Uterus (tissue), 7 donors: ENCODE results near the genes MAN2A2 and PRC1.

GRCh38 chr15:90530749-90531031 is 967 bp downstream of the CRTC3 start:
- PRO-cap, 4 experiments: peak in 4 of 4 experiments; most common minus-strand start chr15:90530871 (in 4)
- RAMPAGE, long total RNA, 2 experiments: no peak in any of the 2 experiments
- RRBS: 2% methylated on average over 10 of the region's 12 CpGs

DNA sequence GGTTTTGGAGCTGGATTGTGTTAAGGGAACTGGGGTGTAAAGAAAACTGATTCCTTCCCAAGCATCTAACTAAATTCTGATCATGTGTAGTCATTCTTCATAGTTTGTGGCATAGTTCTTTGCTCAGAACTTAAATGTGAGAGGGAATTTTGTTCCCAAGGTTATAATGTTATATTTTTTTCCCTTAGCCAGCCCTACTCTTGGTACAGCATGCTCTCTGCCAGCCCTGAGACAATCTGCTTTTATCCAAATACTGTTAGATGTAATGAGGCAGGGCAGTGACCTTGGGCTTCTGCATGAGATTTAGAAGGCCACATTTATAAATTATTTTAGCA is 23.0 kb downstream of the CRTC3 start:
- PRO-cap, 4 experiments: no peak in any of the 4 experiments
- RAMPAGE, long total RNA, 2 experiments: no peak in any of the 2 experiments

DNA sequence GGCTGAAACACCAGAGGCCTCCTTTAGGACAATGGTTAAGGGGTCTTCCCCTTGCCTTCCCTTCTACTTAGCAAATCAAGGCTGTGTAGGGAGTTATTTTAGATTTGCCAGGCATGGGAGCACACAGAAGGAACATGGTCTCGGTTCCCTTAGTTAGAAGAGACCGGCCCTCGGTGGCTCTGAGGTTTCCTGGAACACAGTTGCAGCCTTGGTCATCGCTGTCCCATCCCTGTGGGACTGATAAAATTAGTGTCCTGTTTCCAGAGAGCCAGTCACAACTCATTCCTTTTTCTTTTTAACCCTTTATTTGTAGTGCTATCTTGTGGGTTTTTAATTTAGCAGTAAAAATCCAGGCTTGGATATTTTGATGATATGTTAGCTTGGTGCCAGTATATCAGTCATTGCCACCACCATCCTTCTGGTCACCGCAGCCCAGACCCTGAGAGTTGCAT is 81.5 kb downstream of the CRTC3 start:
- PRO-cap, 4 experiments: peak in 2 of 4 experiments; most common minus-strand start position 239 of the sequence (in 2)
- RAMPAGE, long total RNA, 2 experiments: no peak in any of the 2 experiments
- RRBS: no CpG with 5 or more reads among the region's 5 CpGs

DNA sequence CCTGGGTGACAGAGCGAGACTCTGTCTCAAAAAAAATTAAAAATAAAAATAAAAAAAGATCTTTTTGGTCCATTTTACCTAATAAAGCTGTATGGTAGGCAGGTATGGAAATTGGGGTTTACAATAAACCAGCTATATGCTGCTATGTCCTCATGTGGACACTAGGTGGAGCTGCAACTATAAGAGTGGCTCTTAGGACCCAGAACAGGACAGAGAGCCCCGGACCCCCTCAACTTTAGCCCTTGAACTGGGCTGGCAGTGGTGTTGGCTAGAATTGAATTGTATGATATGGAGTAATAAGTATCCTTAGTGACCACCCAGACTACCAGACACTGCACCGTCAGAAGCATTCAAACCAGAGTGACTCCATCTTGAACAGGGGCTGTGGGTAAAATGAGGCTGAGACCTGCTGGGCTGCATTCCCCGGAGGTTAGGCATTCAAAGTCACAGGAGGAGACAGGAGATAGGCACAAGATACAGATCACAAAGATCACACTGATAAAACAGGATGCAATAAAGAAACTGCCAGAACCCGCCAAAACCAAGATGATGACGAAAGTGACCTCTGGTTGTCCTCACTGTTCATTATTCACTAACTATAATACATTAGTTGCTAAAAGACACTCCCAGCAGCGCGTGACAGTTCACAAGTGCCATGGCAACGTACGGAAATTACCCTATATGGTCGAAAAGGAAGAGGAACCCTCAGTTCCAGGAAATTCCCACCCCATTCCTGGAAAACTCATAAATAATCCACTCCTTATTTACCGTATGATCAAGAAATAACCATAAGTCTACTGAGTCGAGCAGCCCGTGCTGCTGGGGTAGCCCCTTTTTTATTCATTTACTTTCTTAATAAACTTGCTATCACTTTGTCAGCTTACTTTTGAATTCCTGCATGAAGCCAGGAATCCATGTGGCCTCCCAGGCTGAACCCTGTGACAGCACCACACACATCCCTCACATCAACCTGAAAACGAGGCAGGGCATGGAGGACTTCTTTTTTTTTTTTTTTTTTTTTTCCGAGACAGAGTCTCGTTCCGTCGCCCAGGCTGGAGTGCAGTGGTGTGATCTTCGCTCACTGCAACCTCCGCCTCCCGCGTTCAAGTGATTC is 68.7 kb upstream of the BLM start:
- PRO-cap, 4 experiments: peak in 4 of 4 experiments; most common plus-strand start position 789 of the sequence (in 4); most common minus-strand start position 594 of the sequence (in 2)
- RAMPAGE, long total RNA, 2 experiments: no peak in any of the 2 experiments
- RRBS: no CpG with 5 or more reads among the region's 23 CpGs

DNA sequence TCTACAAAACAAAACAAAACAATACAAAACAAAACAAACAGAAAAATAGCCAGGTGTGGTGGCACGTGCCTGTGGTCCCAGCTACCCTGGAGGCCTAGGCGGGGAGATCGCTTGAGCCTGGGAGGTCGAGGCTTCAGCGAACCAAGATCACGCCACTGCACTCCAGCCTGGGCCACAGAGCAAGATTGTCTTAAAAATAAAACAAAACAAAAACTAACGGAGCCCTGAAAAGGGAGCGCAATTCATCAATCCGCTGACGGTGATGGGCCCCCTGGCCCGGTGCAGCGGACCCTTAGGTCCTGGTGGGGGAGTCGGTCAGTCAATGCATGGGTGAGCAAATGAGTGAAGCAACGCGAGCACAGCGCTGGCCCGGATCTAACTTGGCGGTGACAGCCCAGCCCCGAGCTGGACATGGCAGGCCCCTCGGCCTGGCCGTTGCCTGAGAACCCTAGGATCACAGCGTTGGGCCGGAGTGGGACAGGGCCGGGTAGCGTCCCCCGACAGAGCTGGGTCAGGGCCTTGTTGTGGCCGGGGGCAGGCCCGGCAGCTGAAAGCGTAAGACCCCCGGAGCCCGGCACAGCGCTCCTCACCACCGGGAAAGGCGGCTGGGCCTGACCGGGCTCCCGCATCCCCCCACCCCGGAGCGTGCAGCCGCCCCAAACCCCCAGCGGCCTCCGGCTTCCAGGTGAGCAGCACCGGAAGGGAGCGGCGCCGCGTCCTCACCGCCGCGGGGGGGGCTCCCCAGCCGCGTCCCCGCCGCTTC is 52.2 kb upstream of the BLM start:
- PRO-cap, 4 experiments: peak in 1 of 4 experiments; most common plus-strand start position 322 of the sequence (in 1); most common minus-strand start position 376 of the sequence (in 1)
- RAMPAGE, long total RNA, 2 experiments: no peak in any of the 2 experiments
- RRBS: 5% methylated on average over 28 of the region's 53 CpGs

DNA sequence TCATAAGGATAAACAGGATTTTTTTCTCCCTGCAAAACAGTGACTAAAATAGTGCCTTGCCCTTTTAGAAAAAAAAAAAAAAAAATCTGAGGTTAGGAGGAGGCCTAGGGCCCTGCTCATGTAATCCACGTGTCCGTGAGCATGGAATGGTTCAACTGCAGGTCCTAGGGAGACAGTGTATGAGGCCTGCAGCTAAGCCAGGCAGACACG is 36.6 kb upstream of the BLM start:
- PRO-cap, 4 experiments: peak in 2 of 4 experiments; most common plus-strand start position 123 of the sequence (in 2)
- RAMPAGE, long total RNA, 2 experiments: no peak in any of the 2 experiments
- RRBS: no CpG with 5 or more reads among the region's 3 CpGs

DNA sequence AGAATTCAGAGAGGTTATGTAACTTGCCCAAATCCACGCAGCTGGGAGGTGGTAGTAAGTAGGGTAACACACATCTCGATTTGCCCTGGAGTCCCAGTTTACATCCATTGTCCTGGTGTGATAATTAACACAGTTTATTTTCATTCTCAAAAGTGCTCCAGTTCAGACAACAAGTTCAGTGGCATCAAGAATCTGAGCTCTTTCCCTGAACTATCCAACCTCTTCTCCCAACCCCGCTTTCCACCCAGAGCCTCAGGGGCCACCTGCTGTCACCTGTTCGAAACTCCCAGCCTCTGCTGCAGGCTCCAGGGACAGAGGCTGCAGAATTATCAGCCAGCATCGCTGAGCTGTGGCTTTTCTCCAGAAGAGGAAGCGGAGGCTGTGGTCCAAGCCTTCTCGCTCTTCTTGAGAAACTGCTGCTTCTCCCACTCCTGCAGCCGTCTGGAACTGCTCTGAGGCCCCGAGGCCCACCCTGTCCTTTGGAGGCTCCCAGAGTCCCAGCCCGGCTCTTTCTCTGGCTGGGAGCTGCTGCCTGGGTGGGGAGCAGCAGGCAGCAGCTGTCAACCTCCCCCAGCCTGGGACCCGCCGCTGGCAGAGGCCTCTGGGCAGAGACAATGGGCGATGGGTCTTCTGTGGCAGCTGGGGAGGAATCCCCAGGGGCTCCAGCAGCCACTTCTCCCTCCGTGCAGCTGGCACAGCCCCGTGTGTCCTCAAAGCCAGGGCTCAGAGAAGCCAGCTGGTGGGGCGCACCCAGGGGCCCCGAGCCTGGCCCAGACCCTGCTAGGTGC is 50.2 kb upstream of the FURIN start:
- PRO-cap, 4 experiments: no peak in any of the 4 experiments
- RAMPAGE, long total RNA, 2 experiments: no peak in any of the 2 experiments
- RRBS: no CpG with 5 or more reads among the region's 17 CpGs

DNA sequence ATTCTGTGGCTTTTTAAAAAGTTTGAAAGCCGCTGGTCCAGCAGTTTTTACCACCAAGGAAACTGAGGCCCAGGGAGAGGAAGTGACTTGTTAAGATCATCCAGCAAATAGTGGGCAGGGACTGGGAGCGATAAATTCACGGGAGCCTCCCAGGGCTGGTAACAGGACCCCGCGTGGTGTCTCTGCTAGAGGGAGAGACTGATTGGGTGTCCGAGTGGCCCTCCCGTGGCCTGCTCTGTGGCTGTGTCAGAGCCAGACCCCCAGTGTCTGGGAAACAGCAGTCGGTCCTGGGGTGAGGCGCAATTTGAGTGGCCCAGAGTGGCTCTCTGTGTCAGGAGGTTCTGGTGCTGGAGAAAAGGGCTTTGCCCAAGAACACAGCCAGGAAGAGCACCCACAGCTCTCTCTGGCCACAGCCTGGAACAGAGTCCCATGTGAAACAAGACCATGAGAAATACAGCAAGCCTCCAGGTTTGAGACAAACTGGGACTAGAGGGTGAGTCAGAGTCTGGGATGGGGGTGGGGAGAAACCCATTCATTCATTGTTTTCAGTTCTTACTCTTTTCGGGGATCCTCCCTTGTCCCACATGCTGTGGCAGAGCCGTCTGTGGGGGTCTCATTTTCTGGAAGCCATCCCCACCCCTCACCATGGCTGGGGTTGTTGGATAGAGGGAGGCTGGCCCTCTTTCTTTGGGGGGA is 4.4 kb downstream of the FURIN start:
- PRO-cap, 4 experiments: peak in 4 of 4 experiments; most common plus-strand start position 280 of the sequence (in 1); most common minus-strand start position 421 of the sequence (in 3)
- RAMPAGE, long total RNA, 2 experiments: no peak in any of the 2 experiments
- RRBS: no CpG with 5 or more reads among the region's 11 CpGs

GRCh38 chr15:90902822-90903672 is at the start of gene MAN2A2:
Gene MAN2A2 (plus strand): TSS chr15:90903302.
- PRO-cap, 4 experiments: peak in 4 of 4 experiments; most common plus-strand start chr15:90903302 (in 4); most common minus-strand start chr15:90903241 (in 3)
- RAMPAGE, long total RNA, 2 experiments: start-site peak on the plus strand in 1 of 2 experiments, at chr15:90902975-90903353 at its widest, 5 reads per replicate
- RRBS: 1% methylated on average over 40 of the region's 86 CpGs

DNA sequence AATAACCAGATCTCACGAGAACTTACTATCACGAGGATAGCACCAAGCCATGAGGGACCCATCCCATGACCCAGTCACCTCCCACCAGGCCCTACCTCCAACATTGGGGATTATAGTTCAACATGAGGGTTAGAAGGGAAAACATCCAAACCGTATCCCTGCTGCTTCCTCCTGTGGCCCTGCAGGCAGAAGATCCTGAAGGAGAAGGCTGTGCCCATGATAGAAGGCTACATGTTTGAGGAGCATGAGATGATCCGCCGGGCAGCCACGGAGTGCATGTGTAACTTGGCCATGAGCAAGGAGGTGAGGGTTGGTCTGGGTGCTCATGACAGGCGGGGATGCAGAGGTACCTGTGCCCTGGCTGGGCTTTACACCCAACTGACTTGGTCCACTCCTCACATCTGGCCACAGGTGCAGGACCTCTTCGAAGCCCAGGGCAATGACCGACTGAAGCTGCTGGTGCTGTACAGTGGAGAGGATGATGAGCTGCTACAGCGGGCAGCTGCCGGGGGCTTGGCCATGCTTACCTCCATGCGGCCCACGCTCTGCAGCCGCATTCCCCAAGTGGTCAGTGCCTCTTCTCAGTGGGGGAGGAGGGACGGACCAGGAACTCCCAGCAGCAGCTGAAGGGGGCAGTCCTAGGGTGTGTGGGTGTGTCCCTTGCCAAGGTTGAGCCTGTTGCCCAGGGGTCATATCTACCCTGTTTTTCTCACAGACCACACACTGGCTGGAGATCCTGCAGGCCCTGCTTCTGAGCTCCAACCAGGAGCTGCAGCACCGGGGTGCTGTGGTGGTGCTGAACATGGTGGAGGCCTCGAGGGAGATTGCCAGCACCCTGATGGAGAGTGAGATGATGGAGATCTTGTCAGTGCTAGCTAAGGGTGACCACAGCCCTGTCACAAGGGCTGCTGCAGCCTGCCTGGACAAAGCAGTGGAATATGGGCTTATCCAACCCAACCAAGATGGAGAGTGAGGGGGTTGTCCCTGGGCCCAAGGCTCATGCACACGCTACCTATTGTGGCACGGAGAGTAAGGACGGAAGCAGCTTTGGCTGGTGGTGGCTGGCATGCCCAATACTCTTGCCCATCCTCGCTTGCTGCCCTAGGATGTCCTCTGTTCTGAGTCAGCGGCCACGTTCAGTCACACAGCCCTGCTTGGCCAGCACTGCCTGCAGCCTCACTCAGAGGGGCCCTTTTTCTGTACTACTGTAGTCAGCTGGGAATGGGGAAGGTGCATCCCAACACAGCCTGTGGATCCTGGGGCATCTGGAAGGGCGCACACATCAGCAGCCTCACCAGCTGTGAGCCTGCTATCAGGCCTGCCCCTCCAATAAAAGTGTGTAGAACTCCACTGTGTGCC is 1.5 kb upstream of the RCCD1 start:
- PRO-cap, 4 experiments: no peak in any of the 4 experiments
- RAMPAGE, long total RNA, 2 experiments: no peak in any of the 2 experiments
- RRBS: no CpG with 5 or more reads among the region's 24 CpGs

DNA sequence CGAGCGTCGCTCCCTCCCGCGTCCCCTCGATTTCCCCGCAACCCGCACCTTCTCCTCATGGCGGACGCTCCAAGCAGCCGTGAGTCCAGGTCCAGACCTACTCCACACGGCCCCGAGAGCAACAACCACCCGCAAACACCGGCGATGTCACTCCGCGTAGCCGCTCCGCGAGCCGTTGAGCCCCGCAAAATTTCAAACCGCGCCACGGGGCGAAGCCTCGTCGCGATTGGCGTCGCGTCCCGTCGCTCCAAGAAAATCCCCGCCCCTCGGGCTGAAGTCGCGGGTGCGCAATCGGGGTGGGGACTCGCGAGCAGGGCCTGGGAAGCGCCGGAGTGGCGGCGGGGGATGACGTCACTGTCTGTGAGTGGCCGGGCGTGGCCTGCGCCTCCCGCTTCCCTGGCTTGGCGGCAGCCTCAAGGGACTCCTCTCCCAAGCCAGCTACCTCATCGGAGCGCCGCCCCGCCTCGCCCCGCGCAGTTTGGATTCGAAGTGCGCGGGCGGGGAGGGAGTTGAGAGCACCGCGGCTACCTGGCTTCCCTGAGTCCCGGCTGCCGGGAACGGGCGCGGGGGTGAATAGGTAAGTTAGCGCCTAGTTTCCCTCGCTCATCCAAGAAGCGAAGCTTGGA is at the start of gene PRC1:
Gene PRC1 (minus strand): TSS at position 177 of the 626 bp plus-strand sequence.
- PRO-cap, 4 experiments: peak in 4 of 4 experiments; most common plus-strand start position 487 of the sequence (in 3); most common minus-strand start position 228 of the sequence (in 4)
- RAMPAGE, long total RNA, 2 experiments: no peak in any of the 2 experiments
- RRBS: 1% methylated on average over 4 of the region's 74 CpGs

GRCh38 chr15:91032804-91033391 is 10.5 kb upstream of the VPS33B start:
- PRO-cap, 4 experiments: no peak in any of the 4 experiments
- RAMPAGE, long total RNA, 2 experiments: no peak in any of the 2 experiments
- RRBS: no CpG with 5 or more reads among the region's 10 CpGs

DNA sequence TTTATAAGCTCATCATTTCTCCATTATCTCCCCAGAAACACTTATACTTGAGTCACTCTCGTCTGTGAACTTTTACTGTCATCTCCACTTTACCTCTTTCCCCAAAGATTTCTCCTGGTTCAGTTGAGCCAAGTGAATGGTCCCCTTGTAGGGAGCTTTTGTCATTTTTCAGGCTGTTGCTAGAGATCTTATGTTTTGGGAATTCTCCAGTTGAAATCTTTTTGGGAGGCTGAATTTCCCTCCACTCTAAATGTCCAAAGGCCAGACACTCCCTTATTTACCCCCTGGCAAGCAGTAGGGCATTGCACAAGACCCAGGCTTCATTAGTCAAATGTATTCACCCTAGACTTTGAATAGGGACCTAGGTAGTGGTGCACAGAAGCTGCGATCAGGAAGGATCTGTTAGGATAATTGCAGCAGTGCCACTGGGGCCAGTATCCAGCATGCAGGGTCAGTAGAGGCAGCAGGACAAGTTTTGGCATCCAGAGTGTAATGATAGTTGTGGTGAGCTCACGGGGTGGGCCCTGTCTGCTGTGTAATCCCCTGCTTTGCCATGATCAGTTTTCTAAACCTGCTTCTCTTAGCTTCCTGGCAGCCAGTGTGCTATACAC is 356.5 kb upstream of the SLCO3A1 start:
- PRO-cap, 4 experiments: no peak in any of the 4 experiments
- RAMPAGE, long total RNA, 2 experiments: no peak in any of the 2 experiments
- RRBS: no CpG with 5 or more reads among the region's 3 CpGs

DNA sequence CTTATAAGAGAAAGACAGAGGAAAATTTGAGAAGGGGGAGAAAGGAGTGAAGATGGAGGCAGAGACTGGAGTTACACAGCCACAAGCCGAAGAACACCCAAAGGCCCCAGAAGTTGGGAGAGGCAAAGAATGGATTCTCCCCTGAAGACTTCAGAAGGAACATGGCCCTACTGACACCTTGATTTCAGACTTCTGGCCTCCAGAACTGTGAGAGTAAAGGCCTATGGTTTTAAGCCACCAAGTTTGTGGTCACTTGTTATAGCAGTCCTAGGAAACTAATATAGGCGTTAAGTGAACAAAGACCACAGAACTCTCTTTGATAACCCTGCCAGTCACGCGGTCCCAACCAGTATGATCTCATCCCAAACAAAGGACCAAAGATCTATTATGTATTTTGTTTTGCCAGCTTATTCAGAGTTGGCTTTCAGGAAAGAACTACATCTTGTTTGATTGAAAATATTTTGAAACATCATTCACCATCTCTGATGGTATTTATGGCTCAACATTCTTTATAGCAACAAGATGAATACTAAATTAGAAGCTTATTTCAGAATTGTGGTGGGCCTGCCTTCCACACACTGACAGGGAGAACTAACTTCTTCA is 294.5 kb upstream of the SLCO3A1 start:
- PRO-cap, 4 experiments: no peak in any of the 4 experiments
- RAMPAGE, long total RNA, 2 experiments: no peak in any of the 2 experiments
- RRBS: no CpG with 5 or more reads among the region's 4 CpGs

GRCh38 chr15:92017118-92017751 is 163.7 kb downstream of the SLCO3A1 start:
- PRO-cap, 4 experiments: no peak in any of the 4 experiments
- RAMPAGE, long total RNA, 2 experiments: no peak in any of the 2 experiments
- RRBS: no CpG with 5 or more reads among the region's 6 CpGs

GRCh38 chr15:92101590-92102160 is 248.2 kb downstream of the SLCO3A1 start:
- PRO-cap, 4 experiments: no peak in any of the 4 experiments
- RAMPAGE, long total RNA, 2 experiments: no peak in any of the 2 experiments
- RRBS: 96% methylated on average over 4 of the region's 11 CpGs

DNA sequence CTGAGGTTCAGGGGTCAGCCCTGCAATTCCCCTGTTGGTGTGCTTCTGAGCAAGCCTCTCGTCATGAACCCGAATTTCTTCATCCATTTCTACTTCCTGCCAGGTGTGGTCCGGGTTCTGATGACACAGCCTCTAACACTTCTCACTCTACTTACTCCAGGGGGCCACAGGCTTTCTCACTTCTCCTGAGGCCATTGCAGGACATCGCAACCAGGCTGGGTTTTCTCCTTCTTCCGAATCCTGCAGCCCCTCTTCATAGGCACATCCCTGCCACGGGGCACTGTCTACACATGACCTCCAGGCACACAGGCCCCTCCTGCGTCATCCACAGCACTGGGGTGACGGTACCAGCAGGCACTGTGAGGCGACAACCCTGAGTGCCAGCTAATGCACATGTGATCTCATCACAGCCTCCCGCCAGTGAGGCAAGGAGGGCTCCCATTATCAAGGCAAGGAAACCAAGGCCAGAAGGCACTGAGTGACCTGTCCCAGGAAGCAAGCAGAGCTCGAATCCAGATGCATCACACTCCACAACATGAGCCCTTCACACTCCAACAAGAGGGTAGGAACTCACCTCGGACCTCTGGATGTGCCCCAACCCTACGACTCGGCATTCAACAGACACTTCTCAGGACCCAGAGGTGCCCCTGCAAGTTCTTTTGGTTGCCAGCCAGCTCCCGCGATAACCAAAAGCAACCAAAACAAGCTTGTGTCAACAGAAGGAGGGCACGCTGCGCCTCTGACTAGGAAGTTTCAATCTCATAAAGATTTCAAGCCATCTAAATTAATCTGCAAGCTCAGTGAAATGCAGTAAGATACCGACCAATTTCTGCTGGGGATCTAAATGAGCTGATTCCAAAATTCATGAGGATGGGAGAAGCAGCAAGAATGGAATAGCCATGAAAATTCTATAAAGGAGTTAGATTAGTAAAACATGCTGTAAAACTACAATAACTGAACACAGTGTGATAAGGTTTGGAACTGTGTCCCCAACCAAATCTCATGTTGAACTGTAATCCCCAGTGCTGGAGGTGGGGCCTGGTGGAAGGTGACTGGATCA is 16.7 kb downstream of the FAM174B start:
- PRO-cap, 4 experiments: no peak in any of the 4 experiments
- RAMPAGE, long total RNA, 2 experiments: no peak in any of the 2 experiments
- RRBS: no CpG with 5 or more reads among the region's 19 CpGs

DNA sequence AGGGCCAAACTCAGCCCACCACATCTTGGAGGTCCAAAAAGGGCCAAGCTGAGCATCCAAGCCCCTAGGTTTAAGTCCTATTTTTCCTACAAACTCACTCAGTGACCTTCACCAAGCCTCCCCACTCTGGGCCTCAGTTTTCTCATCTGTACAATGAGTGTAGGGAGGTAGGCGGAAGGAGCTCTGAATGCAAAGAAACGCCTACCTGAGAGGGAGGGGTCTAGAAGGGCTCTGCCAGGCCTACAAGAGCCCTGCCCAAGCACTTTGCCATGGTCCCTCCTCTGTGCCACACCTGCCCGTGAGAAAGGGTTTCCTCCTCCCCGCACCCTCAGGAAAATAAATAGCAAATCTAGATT is 7.1 kb downstream of the FAM174B start:
- PRO-cap, 4 experiments: no peak in any of the 4 experiments
- RAMPAGE, long total RNA, 2 experiments: no peak in any of the 2 experiments
- RRBS: no CpG with 5 or more reads among the region's 4 CpGs

- PRO-cap, 4 experiments: peak in 2 of 4 experiments; most common minus-strand start chr15:92665186 (in 2)
- RAMPAGE, long total RNA, 2 experiments: no peak in any of the 2 experiments
- RRBS: no CpG with 5 or more reads among the region's 16 CpGs
Observed at GRCh38 chr15:92665099-92665960, 9.8 kb upstream of the FAM174B start.

DNA sequence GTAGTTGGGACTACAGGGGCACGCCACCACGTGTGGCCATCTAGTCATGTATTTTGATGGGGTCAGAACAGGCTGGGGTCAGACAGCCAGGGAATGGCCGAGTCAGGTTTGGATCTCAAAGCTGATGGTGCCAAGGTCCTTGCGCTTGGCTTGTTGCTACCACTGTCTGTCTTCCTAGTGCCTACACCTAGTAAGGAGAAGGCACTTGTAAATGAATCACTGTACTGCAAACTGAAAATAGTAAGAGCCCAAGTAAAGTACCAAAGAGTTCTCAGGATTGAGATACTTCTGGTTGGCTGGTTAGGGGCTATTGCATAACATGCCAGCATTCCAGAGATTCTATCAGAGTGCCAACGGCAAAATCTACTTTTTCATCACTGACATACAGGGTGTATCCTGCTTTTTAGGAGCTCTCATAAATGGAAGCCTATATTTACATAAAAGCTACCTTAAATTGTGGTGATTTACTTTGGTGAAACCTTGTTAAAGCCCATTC is 30.9 kb upstream of the CHD2 start:
- PRO-cap, 4 experiments: no peak in any of the 4 experiments
- RAMPAGE, long total RNA, 2 experiments: no peak in any of the 2 experiments
- RRBS: no CpG with 5 or more reads among the region's 5 CpGs